Calu3 (cell line): ENCODE measurements around the genes KCNJ11, ABCC8, SAA1, LDHC, MISFA and PTPN5.

GRCh38 chr11:16922504-16923234 is 91.5 kb downstream of the PLEKHA7 start:
- PRO-cap: no peak

GRCh38 chr11:16945763-16946497 is 68.3 kb downstream of the PLEKHA7 start:
- PRO-cap: no peak

DNA sequence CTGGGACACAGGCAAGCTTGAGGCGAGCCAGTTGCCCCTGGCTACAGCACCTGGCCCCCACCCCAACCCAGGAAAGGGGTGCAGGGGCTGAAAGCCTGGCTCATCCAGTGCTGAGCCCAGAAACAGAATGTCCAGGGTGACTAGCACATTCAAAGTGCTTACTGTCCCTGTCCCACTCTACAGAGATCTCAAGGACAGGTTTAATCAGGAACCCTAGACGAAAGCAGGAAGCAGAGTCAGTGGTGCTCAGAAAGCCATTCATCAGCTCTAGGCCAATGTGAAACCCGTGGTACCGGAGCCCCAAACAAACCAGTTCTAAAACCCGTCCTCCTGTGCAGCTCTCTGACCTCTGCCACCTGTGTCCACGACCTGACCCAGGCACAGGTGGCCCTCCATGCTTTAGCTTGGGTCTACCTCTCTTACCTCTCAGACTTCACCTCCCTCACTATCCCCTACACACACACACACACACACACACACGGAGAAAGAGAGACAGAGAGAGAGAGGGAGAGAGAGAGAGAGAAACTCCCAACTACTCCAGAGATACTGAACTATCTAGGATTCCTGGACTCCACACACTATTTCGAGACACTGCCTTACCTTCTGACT is 31.8 kb downstream of the PLEKHA7 start:
- PRO-cap: bidirectional peak, plus-strand start at position 275 of the sequence, minus-strand start at position 190 of the sequence

DNA sequence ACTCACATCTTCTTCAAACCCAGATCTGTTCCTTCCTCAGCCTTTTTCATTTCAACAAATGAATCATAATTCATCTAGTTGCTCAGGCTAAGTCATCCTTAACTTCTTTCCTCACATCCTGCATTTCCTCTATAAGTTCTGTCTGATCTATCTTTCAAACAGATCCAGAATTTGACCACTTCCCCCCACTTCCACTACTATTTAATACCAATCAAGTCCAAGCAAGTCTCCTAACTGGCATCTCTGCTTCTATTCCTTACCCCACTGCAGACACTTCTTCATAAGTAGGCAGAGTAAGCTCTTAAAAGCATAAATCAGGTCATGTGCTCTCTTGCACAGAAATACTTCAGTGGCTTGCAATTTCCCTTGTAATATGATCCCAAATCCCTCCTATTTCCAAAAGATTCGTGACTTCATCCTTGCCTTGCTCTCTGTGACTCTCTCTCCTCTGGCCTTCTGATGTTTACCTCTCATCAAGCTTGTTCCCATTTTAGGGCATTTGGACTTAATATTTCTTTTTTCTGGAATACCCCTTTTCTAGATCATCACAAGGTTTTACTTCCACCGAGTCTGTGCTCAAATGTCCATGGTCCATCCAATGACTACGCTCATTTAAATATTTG is 37.5 kb upstream of the NCR3LG1 start:
- PRO-cap: no peak

- PRO-cap: no peak
Observed at GRCh38 chr11:17388594-17388977, at the start of gene KCNJ11. TSS of gene KCNJ11 (minus strand) at chr11:17388659.

DNA sequence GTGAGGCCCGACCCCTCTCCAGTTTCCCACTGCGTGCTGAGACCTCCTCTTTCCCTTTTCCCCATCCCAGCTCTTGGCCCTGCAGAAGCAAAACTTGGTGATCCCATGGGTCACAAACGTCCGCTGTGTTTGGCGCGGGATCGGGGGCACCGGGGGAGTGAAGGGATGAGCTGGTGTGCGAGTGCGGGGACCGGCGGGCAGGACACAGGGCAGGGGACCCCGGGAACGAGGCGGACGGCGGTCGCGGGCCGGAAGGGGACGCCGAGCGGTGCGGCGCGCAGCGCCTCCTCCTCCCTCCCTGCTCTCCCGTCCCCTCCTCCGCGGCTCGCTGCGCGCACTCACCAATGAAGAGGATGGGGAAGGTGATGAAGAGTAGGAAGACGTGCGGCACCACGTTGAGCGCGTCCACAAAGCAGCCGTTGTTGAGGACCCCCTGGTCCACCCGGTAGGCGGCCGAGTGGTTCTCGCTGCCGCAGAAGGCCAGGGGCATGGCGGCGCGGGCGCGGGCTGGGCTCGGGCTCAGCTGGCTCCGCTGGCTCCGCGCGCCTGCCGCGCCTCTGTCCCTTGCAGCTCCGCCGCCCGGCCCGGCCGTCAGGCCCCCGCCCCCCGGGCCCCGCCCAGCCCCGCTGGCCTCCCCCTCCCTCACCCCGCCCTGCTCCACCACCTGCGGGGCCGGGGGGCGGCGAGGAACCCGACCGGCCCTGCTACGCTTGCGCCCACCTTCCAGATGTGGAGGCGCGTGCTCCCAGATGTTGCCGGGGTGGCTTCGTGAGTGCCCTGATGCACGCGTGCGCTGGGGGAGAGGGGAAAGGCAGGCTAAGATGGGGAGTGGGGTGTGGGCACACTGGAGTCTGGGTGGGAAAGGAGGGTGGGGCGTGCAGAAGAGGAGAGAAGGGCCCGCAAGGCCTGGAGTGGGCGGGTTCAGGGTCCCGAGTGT is at the start of gene ABCC8:
Gene ABCC8 (minus strand): TSS at position 559 of the 937 bp plus-strand sequence.
- PRO-cap: no peak

DNA sequence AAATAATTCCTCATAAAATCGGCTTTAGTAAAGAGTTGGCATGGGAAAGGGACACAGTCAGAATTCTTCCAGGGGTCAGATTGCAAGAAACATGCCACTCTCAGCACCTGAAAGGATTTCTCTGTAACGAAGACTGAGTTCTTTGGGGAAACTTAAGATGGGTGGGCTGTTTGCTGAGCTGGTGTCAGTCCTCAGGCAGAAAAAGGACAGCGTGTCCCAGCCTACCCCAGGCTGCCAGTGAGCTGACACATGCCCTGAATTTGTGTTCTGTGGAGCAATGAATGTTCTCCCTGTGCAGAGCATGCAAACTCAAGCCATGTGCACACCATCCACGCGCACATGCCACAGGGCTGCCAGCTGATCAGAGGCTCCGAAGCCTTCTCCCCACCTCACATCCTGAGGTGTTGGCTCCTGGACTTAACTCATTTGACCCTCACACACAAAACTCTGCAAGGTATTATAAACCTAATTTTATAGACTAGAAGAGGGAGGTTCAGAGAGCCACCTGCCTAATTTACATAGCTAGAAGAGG is 104.9 kb downstream of the KCNC1 start:
- PRO-cap: no peak

GRCh38 chr11:18011552-18012836 is 853 bp downstream of the SERGEF start:
- PRO-cap: unidirectional peak, plus-strand start at chr11:18012652

DNA sequence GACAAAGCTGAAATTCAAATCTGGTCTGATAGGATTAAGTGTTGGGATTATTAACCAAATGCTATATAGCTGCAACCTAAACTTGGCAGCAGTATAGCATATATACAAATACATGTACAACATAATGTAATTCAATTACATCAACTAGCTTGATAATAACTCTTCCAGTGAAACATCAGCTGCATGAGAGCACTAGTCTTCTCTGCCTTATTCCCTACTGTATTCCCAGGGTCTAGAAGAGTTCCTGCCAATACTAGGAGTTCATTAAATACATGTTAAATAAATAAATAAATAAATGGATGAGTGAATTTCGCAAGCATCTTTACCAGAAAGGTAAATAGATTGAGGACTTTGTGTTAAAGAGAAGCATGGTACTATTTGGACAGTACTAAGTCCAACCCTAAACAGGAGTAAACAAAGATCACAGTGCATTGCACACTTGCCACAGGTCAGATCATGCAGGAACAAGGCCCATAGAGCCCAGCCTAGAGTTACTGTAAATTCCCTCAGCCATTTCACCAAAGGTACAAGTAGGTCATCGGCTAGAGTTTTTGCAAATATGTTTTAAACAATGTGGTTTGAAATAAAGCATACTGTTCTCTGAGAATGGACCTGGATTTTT is 12.7 kb downstream of the SAA4 start:
- PRO-cap: no peak

DNA sequence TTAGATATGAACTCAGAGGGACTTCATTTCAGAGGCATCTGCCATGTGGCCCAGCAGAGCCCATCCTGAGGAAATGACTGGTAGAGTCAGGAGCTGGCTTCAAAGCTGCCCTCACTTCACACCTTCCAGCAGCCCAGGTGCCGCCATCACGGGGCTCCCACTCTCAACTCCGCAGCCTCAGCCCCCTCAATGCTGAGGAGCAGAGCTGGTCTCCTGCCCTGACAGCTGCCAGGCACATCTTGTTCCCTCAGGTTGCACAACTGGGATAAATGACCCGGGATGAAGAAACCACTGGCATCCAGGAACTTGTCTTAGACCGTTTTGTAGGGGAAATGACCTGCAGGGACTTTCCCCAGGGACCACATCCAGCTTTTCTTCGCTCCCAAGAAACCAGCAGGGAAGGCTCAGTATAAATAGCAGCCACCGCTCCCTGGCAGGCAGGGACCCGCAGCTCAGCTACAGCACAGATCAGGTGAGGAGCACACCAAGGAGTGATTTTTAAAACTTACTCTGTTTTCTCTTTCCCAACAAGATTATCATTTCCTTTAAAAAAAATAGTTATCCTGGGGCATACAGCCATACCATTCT is at the start of gene SAA1:
Gene SAA1 (plus strand): TSS at position 440 of the 588 bp plus-strand sequence.
- PRO-cap: no peak

- PRO-cap: bidirectional peak, plus-strand start at chr11:18383994, minus-strand start at chr11:18383702
Observed at GRCh38 chr11:18383524-18383952, 10.8 kb upstream of the LDHA start.

DNA sequence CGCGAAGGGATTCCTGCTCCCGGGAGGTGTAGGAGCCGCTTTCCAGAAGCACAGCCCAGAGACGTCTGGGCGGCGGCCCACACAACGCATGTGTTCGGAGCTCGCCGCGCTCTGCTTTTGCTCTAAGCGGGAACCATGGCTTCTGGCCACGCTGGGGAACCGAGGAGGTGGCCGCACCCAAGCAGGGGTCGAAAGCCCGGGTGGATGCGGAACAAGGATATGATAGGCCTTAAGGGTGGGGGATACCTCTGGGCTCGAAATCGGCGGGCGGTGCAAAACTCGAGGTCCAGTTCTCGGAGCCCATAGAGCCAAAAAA is 315 bp downstream of the LDHA start:
- PRO-cap: bidirectional peak, plus-strand start outside the sequence, minus-strand start at position 67 of the sequence

DNA sequence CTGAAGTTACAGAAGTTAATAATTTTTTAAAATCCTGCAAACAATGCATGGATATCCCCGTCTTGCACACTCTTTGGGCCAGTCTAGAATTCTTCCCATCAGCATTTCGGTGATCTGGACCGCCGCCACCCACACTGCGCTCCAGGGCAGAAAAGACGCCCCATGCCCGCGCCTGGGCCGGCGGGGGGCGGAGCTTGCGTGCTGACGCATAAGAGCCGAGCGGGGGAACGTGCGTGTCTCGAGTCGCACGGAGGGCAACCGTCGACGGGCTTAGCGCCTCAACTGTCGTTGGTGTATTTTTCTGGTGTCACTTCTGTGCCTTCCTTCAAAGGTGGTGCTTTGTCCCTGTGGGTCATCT is at the start of gene LDHC:
Gene LDHC (plus strand): TSS at position 241 of the 358 bp plus-strand sequence.
- PRO-cap: no peak

GRCh38 chr11:18483797-18484251 is 28.2 kb downstream of the LDHAL6A start:
- PRO-cap: no peak

DNA sequence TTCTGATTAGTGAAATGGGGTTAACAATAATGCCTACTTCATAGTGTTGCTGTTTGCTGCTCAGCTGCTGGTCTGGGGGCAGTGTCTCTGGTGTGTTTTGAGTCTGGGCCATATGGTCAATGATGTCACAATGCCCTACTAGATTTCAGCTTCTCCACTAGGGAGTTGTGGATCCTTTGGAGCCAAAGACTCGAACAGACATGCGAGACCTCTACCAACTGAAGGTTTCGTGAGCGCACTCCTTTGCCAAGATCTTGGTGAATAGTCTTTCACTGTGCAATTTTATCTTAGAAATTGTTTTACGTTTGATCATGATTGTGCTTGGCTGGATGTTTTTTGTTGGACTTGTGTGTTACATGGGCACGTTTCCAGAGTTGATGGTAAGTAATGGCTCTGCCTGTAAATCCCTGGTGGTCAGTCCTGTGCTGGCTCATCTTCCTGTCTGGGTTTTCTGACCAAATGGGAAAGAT is at the start of gene MISFA:
Gene MISFA (plus strand): TSS at position 172 of the 470 bp plus-strand sequence.
- PRO-cap: no peak

GRCh38 chr11:18720261-18720783 is 5.7 kb downstream of the IGSF22 start:
- PRO-cap: no peak

- PRO-cap: no peak
Observed at GRCh38 chr11:18763745-18764502, 27.7 kb downstream of the PTPN5 start.

- PRO-cap: no peak
Observed at GRCh38 chr11:18791145-18792341, at the start of gene PTPN5. TSS of gene PTPN5 (minus strand) at chr11:18791798.

DNA sequence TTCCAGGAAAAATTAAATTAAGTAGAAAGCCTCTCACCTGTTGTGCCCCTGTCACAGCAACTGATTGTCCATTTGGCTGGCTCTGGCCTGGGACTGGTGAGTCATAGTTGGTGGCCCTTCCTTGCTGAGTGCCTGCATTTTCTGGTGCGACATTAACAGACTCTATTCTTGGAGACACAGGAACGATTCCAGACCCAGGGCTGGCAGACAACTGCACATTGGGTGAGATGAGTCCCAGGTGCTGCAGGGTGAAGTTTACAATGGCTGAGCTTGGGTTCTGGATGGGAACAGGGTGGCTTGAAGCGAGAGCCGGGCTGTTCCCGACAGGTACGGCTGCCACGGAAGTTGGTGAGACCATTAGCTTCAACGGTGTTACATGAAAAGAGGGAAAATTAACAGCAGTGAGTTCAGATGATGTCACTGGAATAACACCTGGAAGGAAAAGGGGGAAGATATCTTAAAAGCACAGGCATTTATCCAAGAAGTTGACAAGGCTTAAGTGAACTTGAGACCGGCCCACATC is 15.5 kb downstream of the E2F8 start:
- PRO-cap: no peak

- PRO-cap: no peak
Observed at GRCh38 chr11:19345499-19346128, 104.9 kb upstream of the E2F8 start.